Measurements from ENCODE around the genes SRP54 and INSM2.

GRCh38 chr14:32940443-32940765, 1.7 kb downstream of the NPAS3 start:
- RRBS: no CpG with 5 or more reads among the region's 8 CpGs

GRCh38 chr14:34018562-34019305, 67.9 kb upstream of the EGLN3 start:
- RRBS: no CpG with 5 or more reads among the region's 18 CpGs

DNA sequence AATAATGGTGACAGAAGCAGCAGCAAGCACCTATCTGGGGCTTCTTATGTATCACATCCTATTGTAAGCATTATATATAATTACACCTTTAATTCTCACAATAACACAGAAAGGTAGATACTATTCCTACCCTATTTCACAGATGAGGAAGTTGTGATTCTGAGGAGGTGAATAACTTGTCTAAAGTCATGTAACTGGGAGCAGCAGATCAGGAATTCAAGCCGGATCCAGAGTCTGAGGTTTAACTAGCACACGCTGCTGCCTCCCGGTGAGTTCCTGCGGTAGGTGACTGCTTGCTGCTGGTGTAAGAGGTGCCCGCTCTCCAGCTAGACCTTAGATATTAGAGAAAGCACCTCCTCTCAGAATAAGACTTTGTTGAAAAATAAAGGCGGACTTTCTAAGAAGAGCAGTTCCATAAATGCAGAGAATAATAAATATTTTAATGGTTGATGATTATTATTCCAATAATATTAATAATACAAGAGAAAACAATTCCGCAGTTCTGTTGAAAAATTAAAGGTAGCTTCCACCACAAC, 72.9 kb upstream of the EGLN3 start:
- RRBS: 45% methylated on average over 2 of the region's 7 CpGs

DNA sequence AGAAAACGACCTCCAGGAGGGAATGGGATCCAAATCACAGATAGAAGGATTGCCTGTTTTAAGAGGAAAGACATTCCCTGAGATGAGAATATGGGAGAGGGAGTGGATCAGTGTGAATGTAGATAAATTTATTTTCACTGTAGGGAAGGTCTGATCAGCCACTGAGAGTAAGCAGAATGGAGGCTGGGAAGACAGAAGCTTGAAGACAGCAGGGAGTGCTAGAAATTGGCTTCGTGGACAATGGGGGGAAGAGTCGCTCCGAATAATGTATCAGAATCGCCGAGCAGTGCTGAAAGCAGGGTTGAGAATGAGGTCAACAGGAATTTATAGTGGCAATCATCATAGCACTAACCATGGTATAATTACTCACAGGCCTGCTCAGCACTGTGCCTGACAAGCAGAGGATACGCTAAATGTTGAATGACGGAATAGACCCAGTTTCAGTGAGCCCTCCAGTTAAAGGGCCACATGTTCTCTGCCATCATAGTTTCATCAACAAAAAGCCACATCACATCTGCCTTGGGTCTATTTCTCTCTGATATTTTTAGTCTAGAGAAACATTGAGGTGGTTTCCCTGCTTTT, 130.1 kb upstream of the EGLN3 start:
- RRBS: no CpG with 5 or more reads among the region's 8 CpGs

GRCh38 chr14:34465091-34465669, 3.1 kb upstream of the SPTSSA start:
- RRBS: no CpG with 5 or more reads among the region's 2 CpGs

DNA sequence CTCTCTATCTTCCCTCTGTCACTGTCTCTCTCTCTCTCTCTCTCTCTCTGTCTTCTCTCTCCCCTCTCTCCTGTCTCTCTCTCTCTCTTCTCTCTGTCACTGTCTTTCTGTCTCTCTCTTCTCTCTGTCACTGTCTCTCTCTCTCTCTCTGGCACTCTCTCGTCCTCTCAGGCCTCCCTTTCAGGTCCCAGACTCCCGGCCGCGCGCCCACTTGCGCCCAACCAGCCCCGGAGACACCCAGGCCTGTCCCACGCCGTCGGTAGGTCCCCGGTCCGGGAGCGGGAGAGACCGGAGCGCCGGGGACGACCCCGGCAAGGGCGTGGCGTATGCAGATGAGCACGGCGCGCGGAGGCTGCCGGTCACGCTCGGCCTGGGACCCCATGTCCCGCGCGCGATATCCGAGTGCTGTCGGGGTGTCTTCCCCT, 6.7 kb upstream of the EAPP start:
- RRBS: no CpG with 5 or more reads among the region's 33 CpGs

- RRBS: no CpG with 5 or more reads among the region's 34 CpGs
Measured at GRCh38 chr14:34556508-34556794, 16.9 kb upstream of the EAPP start.

DNA sequence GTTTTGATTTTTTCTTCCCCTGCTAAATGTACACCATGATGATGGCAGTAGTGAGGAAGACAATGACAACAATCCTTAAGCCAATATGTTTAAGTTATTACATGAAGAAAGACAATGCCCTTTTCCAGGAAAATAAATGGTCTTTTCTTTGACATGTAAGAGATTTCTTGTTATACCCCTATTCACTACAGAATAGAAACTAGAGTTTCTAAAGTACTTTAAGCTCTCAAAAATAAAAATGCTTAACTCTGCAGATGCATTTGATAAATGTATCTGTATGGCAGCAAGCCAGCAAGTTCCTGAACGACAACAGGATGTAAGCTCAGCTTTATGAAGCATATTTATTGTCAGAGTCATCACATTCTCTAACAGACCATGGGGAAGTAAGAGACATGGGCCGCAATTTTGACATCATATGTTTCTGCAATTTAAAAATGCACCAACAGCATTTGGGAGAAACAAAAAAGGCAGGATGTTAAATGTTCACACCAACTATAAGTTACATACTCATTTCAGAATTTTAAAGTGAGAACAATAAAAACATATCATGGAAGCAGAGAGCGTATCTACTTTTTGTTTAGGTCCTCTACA, 36.1 kb upstream of the SNX6 start:
- RRBS: no CpG with 5 or more reads among the region's 3 CpGs

- RRBS: no CpG with 5 or more reads among the region's 3 CpGs
Measured at GRCh38 chr14:34688407-34689174, 25.8 kb downstream of the CFL2 start.

DNA sequence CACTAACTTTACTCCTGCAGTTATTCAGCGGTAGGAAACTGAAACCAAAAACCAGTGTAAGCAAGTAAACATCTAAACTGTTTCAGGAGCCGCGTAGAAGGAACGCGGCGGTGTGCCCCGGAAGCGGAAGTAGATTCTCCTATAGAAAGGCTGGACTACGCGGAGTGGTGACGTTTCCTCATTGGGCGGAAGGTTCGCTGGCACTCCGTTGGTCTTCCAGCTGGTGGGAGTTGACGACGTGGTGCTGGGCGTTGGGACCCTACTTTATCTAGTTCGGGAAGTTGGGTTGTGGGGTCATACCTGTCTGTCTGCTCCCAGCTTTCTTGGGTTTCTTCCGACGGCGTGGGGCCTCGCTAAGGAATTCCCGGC, at the start of gene SRP54:
Gene SRP54, plus strand, starts transcription at position 181 of the 369 bp plus-strand sequence.
- RRBS: no CpG with 5 or more reads among the region's 23 CpGs

DNA sequence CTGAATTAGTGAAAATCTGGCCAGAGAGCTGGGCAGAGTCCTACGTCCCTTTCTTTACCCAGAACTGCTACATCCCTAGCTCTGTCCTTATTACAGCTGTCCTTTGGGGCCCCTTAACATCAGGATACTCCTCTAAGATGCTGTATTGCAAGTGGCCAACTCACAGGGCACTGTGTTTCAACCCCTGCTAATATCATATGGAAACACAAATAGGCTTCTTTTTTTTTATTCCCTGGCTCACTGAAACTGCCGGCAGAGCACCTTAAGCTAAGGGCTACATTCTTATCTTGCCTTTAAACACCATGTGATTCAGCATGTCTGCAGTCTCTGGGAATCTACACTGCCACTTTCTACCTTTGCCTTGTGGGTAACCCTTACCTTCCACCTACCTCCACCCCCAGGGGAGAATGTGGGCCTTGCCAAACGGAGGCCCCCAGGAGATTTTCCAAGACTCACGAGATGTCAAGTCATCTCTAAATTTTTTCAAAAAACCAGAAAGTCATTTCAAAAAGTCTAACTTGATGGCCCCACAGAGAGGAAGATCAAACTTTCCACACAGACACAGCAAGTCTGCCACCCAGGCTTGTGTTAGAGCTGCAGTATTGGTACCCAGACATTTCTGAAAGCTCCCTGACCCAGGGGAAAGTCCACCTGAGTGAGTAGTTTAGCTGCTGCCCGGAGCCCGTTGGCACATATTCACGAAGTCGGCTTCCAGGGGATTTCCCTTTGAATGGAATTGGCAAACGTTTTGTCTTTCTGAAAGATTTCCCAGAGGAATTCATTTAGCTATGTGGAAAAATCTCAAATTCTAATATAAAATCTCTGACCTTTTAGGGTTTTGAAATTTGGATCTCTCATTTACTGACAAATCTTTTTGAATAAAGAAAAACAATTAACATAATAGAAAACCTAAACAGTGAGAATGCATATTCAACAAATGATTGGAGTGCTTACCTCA, 4.7 kb upstream of the PSMA6 start:
- RRBS: no CpG with 5 or more reads among the region's 9 CpGs

- RRBS: no CpG with 5 or more reads among the region's 22 CpGs
Measured at GRCh38 chr14:35333369-35334585, 41.6 kb downstream of the PSMA6 start.

DNA sequence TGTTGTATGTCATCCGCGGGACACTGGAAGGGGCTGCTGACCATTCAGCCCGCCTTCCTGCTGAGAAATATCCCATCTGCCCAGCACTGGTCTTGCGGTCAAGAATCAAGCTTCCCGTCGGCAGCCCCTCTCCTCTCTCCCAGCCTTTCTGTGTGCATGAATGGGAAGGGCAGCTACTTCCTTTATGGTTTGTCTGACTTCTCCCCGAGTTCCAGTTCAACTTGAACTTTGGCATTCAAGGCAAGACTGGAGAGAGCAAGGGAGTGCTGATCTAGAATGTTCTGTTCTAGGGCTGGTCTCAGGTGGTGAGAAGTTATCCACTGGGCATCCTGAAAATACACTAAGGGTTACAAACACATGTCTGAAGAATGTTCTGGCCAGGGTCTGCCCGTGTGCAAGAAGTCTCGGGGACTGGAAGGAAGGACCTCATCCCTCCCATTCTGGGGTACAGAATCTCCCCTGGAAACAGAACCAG, 51.6 kb downstream of the PSMA6 start:
- RRBS: no CpG with 5 or more reads among the region's 9 CpGs

DNA sequence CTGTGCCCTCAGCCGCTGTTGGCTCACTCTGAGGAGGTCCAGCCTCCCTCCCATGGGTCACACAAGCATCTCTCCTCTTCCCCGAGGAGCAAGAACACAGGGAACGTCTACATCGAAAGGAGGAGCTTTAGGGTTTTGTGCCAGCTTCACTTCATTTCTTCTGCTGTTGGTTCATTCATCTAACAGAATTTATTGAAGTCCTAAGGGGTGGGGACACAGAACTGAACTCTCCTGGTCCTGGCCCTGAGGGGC, 39.4 kb downstream of the NFKBIA start:
- RRBS: no CpG with 5 or more reads among the region's 4 CpGs

- RRBS: no CpG with 5 or more reads among the region's 10 CpGs
Measured at GRCh38 chr14:35374170-35374916, 30.2 kb downstream of the NFKBIA start.

DNA sequence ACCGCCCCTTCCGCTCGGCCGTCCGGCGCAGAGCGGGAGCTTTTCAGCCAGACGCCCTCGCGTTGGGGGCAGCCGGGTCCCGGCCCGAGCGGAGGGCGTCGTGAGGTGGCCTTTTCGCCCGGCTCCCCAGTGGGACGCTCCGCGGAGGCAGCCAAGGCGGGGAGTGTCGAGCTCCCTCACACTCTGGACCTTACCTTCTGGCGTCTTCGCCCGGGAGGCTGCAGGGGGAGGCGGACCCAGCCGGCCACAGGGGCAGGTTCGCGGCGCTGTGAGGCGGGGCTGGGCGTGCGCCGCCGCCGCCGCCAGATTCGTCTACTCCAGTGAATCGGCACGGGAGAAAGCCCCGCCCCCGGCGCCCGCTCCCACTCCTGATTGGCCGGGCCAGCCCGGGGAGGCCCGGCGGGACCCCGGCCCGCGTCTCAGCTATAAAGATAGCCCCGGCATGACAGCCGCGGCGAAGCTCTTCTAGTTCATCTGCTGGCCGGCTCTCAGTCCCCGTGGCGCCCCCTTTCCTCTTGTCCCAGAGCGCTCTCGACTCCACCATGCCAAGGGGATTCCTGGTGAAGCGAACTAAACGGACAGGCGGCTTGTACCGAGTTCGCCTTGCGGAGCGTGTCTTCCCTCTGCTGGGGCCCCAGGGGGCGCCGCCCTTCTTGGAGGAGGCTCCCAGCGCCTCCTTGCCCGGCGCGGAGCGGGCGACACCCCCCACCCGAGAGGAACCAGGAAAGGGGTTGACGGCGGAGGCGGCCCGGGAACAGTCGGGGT, at the start of gene INSM2:
Gene INSM2, plus strand, starts transcription at position 454 of the 765 bp plus-strand sequence.
- RRBS: 2% methylated on average over 36 of the region's 82 CpGs

DNA sequence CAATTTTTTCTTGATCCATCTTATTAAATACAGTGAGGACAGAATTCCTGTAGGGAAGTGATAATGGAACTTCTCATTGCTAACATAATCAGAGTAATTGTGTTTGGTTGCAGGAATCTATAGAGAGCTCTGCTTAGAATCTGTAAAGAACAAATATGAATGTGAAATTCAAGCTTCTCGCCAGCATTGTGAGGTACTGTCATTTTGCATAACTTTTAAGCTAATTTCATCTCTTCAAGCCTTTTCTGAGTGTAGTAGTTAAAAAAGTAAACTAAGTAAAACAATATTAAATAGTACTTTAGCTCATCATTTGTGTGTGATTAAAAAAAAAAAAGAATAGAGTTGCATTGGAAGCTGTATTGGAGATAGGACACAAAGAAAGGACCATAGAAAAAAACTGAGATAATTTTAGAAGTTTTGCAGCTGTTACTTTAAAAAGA, 8.6 kb downstream of the BRMS1L start:
- RRBS: no CpG with 5 or more reads among the region's 1 CpG

DNA sequence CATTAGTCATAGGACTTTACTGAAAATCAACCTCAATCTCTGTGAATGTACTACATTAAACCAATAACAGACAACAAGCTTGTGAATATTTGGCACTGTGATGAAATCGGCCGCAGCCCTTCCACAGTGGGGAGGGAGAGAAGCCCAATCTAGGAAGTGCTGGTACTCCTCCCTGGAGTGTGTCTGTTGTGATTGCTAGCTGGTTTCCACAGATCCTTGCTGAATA, 102.6 kb downstream of the MBIP start:
- RRBS: no CpG with 5 or more reads among the region's 2 CpGs

Data from skeletal muscle cell (primary cell).